ENCODE data around the gene GALNT17.

- RRBS = 33% methylated on average over 30 of the region's 64 CpGs
These were observed 44.4 kb downstream of the ZNF273 start for GRCh38 chr7:64947078-64948176.

GRCh38 chr7:65509313-65509618 lies 135.6 kb downstream of the ZNF92 start:
- RRBS = no CpG with 5 or more reads among the region's 35 CpGs

DNA sequence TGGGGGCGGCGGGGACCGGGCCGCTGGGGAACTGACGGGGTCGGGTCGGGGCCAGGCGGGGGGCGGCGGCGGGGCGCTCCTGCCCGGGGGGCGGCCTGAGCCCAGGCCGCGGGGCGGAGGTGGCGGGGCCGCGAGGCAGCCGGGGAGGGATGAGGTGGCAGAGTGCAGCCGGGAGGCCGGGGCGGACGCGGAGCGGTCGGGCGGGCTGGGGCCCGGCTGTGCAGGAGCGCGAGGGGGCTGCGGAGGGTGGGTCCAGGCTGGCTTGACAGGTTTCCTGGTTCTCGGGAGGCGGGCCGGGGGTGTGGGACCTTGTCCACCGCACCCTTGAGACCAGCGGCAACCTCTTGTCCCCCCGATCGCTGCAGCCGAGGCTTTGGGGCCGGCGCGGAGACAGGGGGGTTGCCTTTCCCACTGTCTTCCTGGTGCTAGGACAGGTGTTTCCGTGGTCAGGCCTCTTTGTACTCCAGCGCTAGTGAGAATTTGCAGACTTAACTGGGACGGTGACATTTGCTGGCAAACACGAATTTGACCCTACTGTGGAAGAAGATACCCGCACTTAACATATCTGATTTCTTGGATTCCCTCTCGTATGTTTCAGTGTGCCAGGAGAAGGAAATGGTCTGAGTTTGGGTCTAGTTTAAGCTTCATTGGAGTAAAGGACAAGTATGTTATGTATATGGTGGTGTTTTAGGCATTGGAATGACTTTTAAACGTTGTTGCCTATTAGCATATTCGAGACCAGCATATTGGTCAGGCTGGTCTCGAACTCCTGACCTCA lies 970 bp downstream of the VKORC1L1 start:
- RRBS = 3% methylated on average over 17 of the region's 53 CpGs

DNA sequence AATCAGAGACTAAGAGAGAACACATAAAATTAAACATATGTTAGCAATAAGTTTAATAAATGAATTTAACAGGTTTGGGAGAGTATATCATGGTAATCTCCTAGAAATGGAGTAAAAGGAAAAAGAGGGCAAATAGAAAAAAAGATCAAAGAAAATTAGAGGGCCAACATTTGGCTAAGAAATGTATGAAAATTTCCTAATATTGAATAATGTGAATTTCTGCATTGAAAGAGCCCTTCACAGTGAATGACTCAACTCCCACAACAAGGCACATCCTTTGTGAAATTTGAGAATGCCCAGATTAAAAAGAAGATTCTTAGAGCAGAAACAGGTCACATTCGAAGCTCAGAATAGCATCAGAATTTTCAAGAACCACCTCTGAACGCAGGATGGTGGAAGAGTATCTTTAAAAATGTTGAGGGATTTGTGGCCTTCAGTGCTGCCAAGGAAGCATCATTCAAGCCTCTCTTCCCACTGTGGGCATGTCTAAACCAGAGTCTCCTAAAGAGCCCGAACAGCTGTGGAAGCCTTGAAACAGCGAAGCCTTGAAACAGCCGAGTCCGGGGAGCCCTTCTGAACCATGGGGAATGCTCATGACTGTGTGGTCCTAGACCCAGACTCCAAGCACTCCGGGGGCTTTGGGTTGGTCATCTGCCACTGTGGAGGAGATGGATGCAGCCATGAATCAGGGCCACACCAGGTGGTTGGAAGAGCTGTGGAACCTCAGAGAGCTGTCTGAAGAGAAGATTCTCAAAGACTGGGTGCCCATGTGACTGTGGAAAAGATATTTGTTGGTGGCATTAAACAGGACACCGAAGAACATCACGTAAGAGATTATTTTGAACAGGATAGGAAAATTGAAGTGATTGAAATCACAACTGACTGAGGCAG lies 43.5 kb downstream of the GUSB start:
- RRBS = 85% methylated on average over 2 of the region's 9 CpGs

DNA sequence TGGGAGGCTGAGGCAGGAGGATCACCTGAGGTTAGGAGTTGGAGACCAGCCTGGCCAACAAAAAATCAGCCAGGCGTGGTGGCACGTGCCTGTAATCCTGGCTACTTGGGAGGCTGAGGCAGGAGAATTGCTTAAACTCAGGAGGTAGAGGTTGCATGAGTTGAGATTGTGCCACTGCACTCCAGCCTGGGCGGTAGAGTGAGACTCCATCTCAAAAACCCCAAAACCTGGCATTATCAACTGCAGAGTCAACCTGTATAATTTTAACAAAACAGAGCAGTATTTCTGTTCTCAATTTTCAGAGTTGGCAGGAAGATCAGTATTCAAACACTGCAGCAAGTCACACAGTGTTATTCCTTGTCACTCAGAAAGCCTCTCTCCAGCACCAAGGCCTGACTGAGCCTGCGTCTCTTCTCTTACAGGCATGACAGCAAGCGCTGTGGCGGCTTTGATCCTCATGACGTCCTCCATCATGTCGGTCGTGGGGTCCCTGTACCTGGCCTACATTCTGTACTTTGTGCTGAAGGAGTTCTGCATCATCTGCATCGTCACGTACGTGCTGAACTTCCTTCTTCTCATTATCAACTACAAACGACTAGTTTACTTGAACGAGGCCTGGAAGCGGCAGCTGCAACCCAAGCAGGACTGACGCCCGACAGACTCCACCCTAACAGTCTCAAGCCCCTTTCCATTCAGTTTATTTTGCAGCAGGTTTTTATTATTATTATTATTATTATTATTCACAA lies 28.2 kb downstream of the GUSB start:
- RRBS = no CpG with 5 or more reads among the region's 17 CpGs

- RRBS = 39% methylated on average over 11 of the region's 25 CpGs
These were observed 31.9 kb upstream of the ASL start for GRCh38 chr7:66043589-66044185.

GRCh38 chr7:66076767-66077143 lies 1.1 kb downstream of the ASL start:
- RRBS = no CpG with 5 or more reads among the region's 3 CpGs

GRCh38 chr7:66635706-66636276 lies 7.1 kb downstream of the KCTD7 start:
- RRBS = no CpG with 5 or more reads among the region's 10 CpGs

DNA sequence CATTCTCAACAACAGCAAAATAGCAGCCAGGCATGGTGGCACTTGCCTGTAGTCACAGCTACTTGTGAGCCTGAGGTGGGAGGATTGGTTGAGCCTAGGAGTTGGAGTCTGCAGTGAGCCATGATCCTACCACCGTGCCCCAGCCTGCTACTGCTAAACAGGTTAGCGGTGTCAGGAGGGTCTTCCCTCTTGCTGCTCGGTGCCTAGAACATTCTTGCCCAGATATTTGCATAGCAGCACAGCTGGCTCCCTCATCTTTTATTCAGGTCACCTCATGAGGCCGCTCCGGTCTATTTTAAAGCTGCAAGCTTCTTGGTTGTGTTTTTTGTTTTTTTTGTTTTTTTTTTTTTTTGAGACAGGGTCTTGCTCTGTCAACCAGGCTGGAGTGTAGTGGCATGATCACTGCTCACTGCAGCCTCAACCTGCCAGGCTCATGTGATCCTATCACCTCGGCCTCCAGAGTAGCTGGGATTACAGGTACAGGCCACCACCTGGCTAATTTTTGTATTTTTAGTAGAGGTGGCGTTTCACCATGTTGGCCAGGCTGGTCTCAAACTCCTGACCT lies 2.8 kb upstream of the RABGEF1 start:
- RRBS = no CpG with 5 or more reads among the region's 7 CpGs

GRCh38 chr7:67413754-67414134 lies 137.0 kb downstream of the SPDYE21 start:
- RRBS = no CpG with 5 or more reads among the region's 3 CpGs

DNA sequence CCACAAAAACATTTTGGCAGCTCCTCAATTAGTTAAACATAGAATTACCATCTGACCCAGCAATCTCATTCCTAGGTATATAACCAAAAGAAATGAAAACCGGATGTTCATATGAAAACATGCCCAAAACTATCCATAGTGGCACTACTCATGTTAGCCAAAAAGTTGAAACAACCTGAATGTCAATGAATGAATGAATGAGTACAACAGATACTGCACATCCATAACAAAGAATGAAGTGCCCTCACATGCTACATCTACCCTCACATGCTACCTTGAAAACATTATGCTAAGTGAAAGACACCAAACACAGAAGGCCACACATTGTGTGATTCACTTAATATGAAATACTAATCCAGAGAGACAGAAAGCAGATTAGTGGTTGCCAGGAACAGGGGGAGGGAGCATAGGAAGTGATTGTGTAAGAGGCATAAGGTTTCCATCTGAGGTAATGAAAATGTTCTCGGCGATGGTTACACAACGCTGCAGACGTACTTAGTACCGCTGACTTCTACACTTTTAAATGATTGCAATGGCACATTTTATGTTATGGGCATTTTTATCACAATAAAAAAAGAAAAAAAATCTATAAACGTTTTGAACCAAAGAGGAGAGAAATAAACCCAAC lies 462.1 kb downstream of the SPDYE21 start:
- RRBS = no CpG with 5 or more reads among the region's 7 CpGs

DNA sequence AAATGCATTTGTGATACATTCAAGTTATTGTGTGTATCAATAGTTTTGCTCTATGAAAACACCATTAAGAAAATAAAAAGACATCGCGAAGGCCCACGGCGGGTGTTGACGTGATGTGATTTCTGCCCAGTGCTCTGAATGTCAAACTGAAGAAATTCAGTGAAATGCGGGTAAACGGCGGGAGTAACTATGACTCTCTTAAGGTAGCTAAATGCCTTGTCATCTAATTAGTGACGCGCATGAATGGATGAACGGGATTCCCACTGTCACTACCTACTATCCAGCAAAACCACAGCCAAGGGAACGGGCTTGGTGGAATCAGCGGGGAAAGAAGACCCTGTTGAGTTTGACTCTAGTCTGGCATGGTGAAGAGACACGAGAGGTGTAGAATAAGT lies 536.0 kb upstream of the AUTS2 start:
- RRBS = no CpG with 5 or more reads among the region's 14 CpGs

GRCh38 chr7:69534585-69534971 lies 63.7 kb upstream of the AUTS2 start:
- RRBS = no CpG with 5 or more reads among the region's 13 CpGs

DNA sequence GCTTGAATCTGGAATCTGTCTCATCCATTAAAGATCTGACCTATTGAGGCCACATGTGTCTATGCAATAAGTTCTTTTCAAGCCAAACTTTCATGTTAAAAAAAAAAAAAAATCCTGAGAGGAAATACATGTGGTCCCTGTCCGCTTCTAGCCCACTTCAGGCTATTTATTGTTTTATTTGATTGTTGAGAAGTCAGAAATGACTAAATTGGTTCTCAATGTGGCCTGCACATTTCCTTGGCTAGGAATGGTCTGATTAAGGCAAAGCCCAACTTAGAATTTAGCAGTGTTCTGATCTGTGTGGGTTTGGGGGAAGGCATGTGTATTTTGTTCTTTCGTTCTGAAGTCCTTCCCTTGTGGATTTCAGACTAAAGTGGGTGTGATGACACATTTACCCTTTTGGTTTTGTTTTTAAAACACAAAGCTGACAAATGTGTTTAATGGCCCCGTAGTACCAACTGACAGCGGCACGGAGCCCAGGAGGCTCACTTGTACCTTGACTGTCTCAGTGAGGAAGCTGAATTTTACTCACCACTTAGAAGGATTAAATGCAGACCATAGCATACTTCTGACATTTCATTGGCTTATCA lies 452.3 kb upstream of the GALNT17 start:
- RRBS = no CpG with 5 or more reads among the region's 5 CpGs

DNA sequence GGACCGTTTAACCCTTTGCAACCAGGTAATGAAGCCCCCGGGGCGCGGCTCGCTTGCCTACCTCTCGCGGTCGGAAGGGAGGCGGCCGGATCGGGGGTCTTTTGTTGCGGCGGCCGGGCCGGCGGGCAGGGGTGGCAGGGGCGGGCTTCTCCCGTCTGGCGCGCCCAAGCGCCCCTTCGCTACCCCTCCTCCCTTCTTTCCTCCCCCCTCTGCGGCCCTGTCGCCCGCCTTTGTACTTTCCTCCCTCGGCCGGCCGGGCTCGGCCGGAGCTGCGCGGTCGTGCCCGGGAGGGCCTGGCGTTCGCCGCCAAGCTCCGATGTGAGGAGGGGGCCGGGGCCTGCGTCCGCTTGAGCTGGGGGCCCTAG lies 436.9 kb upstream of the GALNT17 start:
- RRBS = 3% methylated on average over 17 of the region's 41 CpGs

- RRBS = no CpG with 5 or more reads among the region's 12 CpGs
These were observed 435.7 kb upstream of the GALNT17 start for GRCh38 chr7:70696086-70696888.

DNA sequence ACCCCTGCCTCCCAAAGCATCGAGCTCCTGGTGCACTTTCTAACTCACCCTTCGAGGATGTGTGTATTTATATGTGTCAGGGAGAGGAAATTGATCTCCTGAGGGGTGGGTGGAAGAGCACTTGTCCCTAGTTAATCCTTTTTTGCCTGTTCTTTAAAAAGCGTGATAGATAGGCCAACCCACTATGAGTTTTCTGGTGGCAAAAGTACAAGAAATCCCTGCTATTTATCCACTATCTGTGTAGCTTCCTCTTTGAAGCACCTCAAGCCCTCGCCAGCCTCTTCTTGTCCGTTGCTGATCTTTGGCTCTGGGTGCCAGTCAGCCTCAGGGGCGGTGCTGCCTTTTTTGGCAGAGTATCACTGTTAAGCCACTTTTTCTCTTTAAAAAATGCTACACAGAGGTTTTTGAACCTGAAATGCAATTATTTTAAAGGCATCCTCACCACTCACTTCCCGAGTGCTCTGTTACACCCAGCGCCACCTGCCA lies 414.5 kb upstream of the GALNT17 start:
- RRBS = no CpG with 5 or more reads among the region's 8 CpGs

DNA sequence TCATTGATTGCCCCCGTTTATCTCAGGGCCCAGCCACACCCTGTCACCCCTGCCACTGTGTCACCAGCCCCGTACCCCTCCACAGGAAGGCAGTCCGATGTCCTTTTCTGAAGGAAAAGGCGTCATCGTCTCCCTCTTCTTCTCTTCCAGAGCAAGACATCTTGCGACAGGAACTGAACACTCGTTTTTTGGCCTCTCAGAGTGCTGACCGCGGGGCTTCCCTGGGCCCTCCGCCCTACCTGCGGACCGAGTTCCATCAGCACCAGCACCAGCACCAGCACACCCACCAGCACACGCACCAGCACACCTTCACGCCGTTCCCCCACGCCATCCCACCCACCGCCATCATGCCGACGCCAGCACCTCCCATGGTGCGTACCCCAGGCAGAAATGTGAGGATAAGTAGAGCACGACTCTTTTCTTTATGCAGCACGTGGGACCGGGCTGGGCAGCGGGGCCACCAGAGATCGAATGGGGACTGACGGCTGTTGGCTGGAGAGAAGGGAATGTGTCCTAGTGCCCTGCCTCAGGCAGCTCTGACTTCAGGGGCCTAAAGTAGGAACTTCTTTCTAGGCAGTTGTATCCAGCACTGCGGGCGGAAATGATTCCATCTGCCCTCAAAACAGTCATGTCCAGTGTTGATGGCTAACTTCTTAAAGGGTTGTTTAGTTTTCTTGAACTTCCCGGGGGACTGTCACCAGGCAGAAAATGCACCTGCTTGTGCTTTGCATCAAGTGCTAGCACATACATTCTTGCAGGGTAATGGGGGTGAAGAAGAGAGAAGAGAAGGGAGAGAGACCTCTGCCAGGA lies 365.8 kb upstream of the GALNT17 start:
- RRBS = no CpG with 5 or more reads among the region's 29 CpGs

DNA sequence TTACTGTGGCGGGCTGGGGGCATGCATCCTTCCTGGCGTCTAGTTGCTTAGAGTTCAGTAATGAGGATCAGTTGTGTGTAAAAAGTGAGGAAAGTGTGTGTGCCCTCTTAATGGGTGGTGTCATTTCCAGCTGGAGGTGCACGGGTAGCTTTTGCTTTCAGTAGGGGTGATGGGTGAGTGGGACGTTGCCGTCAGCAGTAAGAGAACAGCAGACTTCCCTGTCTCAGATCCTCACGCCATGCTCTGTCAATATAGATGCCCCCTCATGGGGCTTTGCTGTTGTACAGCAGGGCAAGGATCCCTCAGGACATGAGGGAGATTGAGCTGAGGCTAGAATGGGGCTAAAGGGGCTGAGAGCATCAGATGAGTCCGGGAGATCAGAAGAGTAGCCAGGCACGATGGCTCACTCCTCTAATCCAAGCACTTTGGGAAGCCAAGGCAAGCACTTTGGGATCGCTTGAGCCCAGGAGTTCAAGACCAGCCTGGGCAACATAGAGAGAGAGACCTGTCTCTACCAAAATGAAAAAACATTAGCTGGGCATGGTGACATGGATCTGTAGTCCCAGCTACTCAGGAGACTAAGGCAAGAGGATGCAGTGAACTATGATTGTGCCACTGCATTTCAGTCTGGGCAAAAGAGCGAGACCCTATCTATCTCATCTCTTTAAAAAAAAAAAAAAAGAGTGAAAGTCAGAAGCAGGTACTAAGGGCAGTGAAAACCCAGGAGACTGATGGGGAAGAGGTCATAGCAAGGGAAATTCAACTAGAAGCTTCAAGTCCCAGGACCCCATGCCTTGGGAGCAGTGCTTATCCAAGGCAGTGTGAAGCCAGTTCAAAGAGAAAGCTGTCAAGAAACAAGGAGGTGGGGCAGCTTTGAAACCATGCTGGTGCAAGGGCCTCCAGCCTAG lies 352.3 kb upstream of the GALNT17 start:
- RRBS = no CpG with 5 or more reads among the region's 10 CpGs

GRCh38 chr7:71131141-71132262 lies at the start of gene GALNT17:
GALNT17 (plus strand) TSS chr7:71132144.
- RRBS = 6% methylated on average over 62 of the region's 132 CpGs

All from UCH-1 (cell line).